ReNcell CX (cell line): Measurements from ENCODE around the genes TMEM35B, C1orf216 and COL8A2.

DNA sequence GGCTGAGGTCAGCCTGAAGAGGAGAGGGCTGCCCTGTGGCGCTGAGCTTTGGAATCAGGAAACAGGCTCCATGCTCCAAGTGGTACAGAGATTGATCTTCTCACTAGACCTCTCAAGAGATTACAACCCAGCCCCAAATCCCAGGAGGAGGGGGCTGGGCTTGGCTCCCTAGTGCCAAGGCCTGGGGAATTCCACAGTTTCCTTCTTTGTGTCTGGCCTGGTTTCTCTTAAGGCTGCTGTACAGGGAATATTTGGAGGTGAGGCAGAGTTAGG, 1.1 kb downstream of the TMEM35B start:
- PRO-cap: no peak

- PRO-cap: bidirectional peak, plus-strand start at chr1:34985453, minus-strand start at chr1:34985207
Observed at GRCh38 chr1:34985133-34985788, at the start of gene TMEM35B. TSS of gene TMEM35B (minus strand) at chr1:34985347.

- PRO-cap: no peak
Observed at GRCh38 chr1:35030504-35031132, 1.1 kb downstream of the ZMYM6 start.

DNA sequence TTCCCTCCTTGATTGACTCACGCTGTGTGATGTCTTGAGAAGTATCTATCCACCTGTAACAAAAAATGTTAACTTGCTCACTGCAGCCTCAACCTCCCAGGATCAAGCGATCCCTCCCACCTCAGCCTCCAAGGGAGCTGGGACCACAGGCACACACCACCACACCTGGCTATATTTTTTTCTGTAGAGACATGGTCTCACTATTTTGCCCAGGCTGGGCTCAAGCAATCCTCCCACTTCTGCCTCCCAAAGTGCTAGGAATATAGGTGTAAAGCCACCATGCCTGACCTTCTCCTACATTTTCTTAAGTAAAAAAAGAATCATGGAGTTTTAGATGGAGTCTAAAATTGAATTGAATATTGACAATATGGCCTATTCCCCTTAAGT, 15.6 kb downstream of the SFPQ start:
- PRO-cap: no peak

DNA sequence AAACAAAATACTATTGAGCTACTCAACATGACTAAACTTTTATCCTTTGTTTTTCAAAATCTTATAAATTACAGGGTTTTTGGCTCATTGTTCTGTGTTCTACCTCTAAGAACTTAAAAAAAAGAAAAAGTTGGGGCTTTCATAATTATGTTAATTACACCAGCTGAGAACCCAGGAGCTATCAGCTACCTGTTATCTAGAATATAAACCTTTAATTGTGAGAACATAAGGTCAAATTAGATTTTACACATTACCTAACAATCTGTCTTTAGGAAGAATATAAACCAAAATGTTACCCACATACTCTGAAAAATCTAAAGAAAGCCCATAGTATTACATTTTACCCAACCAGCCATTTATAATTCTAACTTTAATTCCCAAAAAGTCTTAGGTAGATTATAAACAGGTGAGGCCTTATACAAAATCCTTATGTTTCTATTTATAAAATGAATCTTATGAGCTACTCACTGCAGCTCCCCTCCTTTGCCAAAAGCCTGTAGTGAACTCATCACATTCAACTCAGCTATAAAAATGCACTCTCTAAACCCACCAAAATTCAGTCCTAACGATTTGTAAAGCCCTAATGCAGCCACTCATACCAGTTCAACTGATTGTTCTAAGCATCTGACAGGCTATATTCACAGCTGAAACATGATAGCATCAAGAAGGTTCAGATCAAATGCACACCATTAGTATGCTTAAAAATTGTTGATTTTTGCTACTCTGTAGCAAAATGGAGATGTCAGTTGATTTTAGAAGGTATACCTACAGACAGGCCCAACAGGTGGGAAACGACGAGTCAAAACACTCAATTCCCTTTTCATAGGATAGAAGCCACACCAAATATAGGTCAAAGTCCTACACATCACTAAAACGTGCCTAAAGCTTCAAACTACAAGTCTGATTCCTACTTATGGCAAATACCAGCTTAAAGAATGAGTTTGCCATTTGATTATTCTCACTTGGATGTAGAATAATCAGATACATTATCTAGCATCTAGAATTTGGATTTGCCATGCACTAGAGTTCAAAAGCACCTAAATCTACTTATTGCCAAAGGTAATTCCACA, 6.9 kb downstream of the SFPQ start:
- PRO-cap: no peak

DNA sequence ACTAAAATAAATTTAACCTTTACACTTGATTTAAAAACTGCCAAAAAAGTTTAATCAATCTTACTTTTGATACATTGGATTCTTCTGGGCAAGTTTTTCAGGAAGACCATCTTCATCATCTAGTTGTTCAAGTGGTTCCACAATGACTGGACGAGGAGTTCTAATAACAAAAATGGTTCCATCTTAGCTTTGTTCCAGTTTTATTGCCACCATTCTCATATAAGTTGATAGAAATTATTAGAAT, 2.6 kb downstream of the SFPQ start:
- PRO-cap: no peak

DNA sequence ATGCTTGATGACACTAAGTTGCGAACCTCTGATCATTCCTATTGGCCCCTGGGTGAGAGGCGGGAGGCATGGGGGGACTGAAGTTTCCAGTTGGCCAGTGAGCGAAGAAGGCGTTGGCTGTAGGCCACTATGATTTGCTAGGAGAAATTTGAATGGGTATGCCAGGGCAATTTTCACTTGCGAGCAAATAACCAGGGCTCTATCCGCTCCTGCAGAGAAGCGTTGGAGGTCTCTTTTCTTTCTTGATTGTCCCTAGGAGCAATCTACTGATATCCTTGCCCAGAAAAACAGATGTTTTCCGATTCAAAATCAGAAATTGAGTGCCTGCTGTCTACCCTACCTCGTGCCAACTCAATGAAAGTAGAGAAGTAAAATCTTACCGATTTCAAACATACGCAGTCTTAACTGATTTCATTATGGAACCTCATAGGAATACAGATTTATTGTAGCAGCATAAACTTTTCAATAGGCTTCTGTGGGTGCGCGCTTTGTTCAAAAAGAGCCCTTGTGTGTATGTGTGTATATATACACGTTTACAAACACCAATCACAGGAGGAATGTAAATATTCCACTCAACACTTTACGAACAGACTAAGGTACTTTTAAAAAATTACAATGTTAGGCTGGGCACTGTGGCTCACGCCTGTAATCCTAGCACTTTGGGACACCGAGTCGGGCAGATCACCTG, 438 bp upstream of the SFPQ start:
- PRO-cap: bidirectional peak, plus-strand start at position 208 of the sequence, minus-strand start outside the sequence

- PRO-cap: unidirectional peak, minus-strand start at chr1:35265086
Observed at GRCh38 chr1:35264603-35265492, 3.7 kb upstream of the ZMYM4 start.

- PRO-cap: no peak
Observed at GRCh38 chr1:35499827-35500205, 57.4 kb downstream of the KIAA0319L start.

DNA sequence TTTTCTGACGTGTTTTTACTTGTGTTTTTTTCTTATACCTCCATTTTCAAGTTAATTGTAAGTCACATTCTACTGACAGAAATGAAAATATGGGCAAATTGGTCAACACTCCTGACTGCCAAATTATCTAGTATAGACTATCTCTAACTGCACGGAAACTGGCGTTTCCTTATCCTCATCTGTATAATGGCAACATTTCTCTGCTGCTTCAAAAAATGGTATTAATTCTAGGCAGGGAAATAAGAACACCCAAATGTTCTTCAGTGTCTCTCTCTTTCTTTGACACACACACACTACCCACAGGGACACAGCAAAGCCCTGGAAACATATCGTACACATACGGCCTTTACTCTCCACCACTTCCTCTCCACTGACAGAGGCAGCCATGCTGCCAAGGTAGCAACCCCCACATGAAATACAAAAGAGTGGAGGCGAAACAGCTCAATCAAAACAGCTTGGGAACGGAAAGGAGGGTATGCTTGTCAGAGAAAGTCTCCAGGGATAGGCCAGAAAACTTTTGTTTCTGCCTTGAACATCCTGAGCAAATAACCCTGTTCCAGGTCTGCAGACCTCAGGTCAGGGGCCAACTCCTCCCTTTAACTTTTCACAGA, 18.3 kb downstream of the KIAA0319L start:
- PRO-cap: no peak

DNA sequence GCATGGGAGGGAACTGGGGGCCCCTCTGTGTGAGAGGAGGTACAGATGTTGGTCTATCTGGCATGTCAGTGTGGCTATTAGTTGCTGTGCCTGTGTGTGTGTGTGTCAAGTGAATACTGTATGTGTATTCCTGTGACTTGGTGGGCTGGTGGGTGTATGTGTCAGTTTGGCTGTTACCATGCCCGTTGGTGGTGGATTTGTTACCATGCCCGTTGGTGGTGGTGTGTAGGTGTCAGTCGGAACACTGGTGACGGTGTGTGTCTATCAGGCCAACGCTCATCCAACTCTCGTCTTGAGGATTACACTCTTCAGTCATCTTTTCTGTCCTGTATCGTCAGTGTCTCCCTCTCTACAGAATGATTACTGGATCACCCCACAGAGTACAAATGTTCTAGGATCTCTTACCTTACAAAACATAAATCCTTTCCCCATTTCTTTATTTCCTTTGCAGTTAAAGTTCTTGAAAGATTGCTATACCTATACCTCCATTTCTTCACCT, 22.7 kb downstream of the TFAP2E start:
- PRO-cap: no peak

DNA sequence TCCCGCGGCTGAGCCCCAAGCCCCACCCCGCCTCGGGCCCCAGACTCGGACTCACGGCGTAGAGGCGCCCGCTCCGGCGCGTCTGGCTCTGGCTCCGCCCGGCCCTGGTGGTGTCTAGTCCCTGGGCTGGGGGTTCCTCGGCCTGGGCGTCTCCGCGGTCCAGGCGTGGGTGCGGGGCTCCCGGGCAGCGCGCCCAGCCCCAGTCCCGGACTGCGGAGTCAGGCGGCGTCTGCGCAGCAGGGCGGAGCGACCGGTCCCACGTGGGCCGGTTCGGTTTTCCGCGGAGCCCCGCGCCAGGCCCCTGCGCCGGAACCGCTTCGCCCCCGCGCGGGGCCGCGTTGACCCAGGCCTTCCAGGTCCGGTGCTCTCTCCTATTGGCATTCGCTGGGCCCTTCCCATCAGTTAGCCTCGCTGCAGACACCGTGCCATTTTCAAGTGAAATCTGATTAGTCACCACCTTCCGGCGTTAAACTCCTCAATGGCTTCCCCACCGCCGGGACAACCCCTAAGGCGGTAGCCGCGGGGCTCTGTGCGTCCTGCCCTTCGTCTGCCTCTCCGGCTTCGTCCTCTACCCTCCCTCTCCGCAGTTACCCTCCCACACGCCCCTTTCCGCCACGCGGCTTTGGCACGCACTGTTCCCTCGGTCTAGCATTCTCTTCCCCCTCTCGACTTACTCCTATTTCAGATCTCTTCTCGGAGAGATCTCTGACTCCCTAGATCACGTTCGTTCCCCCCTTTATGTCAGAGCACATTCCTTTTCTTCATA, at the start of gene C1orf216:
Gene C1orf216, minus strand, starts transcription at position 233 of the 766 bp plus-strand sequence.
- PRO-cap: bidirectional peak, plus-strand start at position 123 of the sequence, minus-strand start at position 206 of the sequence; unidirectional peak, minus-strand start at position 557 of the sequence; unidirectional peak, minus-strand start at position 628 of the sequence

DNA sequence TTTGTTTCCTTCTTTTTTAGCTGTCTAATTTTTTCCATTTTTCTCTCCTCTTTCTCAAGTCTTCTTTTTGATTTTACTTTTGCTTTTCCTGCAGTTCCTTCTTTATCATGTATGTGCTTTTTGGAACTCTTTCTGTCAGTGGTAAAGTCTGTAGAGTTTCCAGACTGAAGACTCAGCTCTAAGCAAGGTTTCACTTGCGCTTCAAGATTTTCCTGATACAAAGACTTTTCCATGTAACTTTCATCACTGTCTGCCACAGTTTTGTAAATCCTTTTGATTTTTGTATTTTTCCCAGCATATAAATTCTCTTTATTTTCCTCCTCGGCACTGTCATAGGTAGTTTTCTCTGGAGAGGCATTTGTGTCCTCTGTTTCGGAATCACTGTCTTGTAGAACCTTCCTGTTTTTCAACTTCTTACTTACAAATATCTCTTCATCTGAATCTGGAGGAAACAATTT, 5.5 kb downstream of the CLSPN start:
- PRO-cap: no peak

- PRO-cap: no peak
Observed at GRCh38 chr1:35883549-35884381, 756 bp downstream of the AGO1 start.

DNA sequence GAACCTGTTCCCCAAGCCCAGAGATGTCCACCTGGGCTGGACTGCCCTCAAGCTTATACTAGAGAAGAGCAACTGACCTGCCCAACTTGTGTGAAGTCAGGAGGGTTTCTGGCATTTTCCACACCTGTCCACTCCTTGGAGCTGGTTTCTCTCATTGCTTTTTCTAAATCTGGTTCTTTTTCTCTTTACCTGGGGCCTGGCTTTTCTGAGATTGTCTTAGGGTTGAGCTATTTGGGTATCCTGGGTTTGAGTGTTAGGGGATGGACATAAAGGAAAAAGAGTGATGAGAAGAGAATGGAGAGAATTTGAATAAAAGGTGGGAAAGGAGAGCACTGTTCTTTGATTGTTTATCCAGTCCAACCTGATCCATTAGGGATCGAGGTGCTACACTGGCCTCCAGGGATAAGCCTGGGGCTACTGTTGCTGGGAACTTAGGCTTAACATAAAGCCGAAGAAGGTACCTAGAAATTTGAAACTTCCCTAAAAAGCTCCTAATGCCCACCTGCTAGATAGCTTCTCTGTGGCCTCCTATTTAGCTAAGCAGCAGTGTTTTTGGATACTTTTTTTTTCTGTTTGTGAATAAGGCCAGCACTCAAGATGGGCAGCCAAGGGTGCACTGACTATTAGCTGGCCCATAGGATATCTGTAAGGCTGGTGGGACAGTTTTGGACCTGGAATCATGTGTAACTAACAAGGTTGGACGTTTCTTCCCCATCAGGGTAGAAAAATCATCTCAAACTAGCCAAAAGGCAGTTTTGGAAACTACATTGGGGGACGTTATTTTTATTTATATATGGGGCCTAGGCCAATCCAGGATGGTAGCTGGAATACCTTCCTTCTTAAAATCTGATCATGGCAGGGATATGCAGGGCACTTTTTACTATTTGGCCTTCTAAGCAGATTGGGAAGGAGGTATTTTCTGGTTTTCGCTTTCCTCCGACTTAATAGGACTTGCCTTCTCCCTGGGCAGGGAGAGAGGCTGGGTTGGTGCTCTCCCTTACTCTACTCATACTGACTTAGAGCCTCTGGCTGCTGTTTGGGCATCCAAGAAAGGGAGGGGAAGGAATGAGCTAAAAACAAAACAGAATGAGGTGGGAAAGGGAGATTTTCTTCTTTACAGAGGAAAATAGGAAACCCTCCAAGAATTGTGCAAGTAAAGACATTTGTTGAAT, 7.8 kb upstream of the AGO3 start:
- PRO-cap: no peak

DNA sequence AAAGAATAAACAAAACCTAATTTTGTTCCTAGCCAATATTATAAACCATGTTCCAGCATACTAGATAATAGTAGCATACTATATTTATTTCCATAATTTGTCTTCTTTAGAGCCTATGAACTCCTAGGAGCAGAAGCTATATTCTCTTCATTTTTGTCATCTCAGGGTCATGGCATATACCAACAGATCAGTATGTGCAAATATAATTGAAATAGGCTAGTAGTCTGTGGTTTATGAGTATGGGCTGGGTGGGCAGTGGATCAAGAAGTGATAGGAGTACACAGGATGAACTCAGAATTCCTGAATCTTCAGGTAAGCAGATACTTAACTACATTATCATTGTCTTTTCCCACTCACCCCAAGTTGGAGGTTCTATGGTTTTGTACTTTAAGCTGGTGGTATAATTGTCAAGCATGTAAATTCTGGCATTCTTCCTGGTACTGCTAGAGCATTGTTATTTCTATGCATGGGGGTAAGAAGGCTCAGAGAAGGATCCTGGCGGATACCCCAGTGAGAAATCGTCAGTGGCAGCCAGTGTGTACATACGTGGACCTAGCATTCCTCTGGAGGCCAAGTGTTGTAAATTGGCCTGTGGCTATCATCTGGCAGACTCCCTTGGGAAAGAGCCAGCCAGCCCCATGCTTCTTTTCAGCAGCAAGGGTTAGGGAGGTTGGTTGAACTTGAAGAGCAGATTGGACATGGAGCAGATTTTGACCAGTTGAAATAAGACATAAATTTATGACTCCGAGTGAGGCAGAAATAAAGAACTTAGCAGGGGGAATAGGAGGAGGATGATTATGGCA, 5.3 kb upstream of the AGO3 start:
- PRO-cap: no peak

DNA sequence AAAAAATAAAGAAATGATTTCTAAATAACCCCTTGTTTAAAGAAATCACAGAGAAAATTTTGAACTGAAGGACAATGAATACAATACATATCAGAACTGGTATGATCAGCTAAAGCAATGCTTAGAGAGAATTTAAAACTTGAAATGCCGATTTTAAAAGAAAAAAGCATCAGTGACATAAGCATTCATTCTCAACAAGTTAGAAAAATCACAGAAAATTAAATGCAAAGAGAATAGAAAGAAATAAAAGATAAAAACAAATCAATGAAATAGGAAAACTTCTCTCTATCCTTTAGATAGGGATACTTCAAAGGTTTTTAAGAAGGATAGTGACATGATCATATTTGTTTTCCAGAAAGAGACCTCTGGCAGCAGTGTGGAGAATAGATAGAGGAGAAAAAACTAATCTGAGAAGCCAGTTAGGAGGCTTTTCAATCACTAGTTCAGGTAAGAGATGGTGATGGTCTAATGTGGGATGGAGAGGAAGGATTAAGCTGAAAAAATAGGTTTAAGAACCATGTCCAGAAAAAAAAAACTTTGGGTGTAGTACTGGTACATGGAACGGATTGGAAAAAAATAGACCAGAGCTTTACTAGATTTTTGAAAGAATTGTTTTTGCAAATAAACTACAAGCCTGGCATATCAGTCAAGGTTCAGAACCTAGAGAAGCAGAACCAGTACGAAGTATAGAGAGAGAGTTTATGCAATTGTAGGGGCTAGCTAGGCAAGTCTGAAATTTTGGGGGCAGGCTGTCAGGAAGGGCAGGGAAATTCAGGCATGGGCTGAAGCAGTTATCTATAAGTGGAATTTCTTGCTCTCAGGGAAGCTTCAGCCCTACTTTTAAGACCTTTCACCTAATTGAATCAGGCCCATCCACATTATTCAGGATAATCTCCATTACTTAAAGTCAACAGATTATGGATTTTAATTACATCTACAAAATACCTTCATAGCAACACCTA, 51.6 kb downstream of the AGO3 start:
- PRO-cap: no peak

DNA sequence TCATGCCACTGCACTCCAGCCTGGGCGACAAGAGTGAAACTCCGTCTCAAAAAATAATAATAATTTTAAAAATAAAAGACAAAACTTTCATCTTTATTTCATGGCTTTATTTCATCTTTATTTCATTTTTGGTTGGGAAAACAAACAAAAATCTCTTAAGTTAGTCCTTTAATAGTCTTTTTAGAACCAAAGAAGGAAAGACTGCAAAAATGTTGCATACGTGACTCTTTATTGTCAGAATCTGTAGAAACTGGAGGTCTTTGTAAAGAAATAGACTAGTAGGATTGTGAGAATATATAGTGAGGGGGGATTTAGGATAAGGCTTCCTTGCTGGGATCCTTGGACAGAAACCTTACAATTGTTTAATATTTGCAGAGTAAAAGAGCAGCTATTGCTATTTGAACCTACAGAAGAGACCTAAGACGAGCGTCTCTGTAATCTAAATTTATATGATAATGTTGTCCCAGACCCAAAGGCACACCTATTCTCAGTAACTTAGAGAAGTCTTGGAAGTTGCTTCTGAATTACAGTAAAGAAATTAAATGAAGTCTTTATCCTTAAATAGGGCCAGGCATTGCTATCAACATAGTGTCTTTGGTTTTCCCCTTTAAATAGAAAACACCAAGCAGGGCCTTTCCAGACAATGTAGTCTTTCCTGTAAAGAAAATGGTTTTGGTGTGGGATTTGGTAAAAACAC, 17.2 kb upstream of the TEKT2 start:
- PRO-cap: no peak

GRCh38 chr1:36124909-36126057, at the start of gene COL8A2:
TSS of gene COL8A2 (minus strand) at chr1:36125222.
- PRO-cap: bidirectional peak, plus-strand start at chr1:36125280, minus-strand start at chr1:36125216

GRCh38 chr1:36134899-36135677, 10.1 kb upstream of the COL8A2 start:
- PRO-cap: no peak